NB4 (cell line): Measurements from ENCODE around the gene UQCRC1.

DNA sequence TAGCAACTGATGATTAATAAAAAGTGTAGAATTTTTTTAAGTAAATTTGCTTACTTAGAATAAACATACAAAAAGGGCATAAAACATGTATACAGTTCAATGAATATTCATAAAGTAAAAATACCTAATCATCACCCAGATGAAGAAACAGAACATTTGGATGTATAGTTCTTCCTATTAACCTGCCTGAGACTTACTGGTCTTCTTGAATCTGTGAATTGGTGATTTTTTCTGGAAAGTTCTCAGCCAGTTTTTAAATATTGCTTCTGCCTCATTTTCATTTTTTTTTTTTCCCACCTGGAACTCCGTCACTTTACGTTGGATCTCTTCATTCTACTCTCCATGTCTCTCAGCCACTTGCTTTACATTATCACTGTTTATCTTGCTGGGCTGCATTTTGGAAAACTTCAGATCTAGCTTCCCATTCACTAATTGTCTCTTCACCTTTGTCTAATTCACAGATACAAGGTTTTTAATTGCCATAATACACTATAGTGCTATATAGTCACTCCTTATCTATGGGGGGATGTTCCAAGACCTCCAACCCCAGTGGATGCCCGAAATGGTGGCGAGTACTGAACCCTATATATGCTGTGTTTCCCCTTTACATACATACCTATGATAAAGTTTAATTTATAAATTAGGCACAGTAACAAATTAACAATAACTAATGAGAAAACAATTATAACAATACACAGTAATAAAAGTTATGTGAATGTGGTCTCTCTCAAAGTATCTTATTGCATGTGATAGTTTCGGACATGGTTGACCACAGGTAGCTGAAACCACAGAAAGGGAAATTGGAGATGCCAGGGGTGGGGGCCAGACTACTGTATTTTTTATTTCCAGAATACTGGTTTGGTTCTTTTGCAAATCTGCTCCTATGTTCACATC lies 40.4 kb downstream of the PTH1R start:
- RRBS = no CpG with 5 or more reads among the region's 5 CpGs

DNA sequence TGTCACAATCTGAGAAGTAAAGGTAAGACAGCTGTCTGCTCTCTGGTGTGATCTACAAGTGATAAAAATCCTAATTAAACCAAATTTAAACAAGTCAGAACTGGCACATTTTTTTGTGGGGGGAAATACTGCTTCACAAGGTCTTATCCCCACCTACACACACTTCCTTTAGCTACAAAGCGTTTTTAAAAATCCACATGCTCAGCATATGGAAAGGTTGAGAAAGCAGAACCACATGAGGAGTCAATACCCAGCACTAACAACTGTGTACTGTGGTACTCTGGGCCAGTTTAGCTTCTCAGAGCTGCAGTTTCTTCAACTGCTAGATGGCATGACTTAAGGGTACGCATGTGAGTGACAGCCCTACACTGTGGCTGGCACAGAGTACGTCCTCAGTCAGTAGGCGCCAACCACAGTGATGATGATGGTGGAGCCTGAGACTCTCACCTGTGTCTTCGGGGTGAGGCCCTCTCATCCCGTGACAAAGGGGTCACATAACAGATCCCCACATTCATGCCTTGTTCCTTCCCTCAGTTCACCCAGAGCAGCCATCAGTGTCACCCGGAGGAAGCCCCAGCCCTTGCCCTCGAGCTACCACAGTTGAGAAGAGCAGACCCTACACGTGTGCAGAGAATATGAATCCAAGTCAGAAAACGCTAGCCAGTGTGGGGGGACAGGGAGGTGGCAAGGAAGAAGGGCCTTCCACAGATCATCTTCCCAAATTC lies 17.4 kb downstream of the CCDC12 start:
- RRBS = no CpG with 5 or more reads among the region's 10 CpGs

- RRBS = no CpG with 5 or more reads among the region's 14 CpGs
Observed at GRCh38 chr3:46991143-46991655, 11.7 kb downstream of the NBEAL2 start.

DNA sequence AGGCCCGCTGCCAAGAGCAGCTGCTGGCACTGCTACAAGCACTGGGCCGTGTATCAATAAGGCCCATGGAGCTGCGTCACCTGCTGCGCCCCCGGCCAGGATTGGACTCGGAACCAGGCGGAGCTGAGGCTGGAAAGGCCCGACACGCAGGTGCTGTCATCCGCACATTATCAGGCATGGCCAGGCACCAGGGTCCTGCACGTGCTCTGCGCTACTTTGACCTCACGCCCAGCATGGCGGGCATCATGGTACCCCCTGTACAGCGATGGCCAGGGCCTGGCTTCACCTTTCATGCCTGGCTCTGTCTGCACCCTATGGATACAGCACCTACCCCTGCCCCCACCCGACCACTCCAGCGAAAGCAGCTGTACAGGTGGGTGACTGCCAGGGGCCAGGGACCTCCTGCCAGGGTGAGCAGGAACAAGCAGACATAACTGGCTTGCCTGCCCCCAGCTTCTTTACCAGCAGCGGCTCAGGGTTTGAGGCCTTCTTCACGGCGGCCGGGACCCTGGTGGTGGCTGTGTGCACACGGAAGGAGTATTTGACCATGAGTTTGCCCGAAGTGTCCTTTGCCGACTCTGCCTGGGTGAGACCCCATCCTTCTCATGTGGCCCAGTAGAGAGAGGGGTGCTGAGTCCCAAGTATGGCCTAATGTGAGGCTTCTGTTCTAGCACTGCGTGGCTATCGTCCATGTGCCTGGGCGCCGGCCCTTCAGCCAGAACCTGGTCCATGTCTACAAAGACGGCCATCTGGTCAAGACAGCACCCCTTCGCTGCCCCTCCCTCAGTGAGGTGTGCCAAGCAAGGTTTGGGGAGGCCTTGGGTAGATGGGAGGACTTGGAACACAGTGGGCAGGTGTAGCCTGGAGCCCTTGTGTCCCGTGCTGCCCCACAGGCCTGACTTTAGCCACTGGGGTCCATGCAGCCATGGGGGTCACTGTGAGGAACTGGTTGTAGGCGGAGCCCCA lies 16.1 kb downstream of the NBEAL2 start:
- RRBS = no CpG with 5 or more reads among the region's 32 CpGs

GRCh38 chr3:47002869-47003284 lies 23.4 kb downstream of the NBEAL2 start:
- RRBS = no CpG with 5 or more reads among the region's 15 CpGs

GRCh38 chr3:47139259-47140008 lies 24.5 kb downstream of the SETD2 start:
- RRBS = no CpG with 5 or more reads among the region's 6 CpGs

DNA sequence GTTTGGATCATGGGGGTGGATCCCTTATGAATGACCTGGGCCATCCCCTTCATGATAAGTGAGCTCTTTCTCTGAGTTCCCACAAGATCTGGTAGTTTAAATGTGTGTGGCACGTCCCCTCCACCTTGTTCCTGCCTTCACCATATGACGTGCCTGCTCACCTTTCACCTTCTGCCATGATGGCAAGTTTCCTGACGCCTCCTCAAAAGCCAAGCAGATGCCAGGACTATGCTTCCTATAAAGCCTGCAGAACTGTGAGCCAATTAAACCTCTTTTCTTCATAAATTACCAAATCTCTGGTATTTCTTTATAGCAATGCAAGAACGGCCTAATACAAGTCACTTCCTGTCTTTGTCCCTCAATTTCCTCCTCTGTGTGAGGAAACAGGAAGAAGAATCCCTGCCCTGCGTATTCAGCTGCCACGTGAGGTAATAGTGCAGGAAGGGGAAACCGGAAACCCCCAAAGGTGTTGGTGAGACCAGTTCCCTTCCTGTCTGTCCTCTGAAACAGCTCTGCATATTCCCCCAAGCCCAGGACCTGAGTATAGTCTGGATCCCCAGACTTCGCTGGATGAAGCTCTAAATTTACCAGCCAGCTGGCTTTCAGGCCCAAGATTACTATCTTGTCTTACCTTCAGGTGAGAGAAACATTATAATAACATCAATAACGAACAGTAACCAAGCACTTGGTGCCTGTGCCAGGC lies 18.2 kb upstream of the PTPN23 start:
- RRBS = no CpG with 5 or more reads among the region's 9 CpGs

GRCh38 chr3:47515798-47516268 lies 2.3 kb upstream of the ELP6 start:
- RRBS = no CpG with 5 or more reads among the region's 5 CpGs

- RRBS = 93% methylated on average over 3 of the region's 21 CpGs
Observed at GRCh38 chr3:47536010-47536951, 22.8 kb upstream of the ELP6 start.

GRCh38 chr3:47578040-47578516 lies 587 bp downstream of the CSPG5 start:
- RRBS = 6% methylated on average over 14 of the region's 50 CpGs

DNA sequence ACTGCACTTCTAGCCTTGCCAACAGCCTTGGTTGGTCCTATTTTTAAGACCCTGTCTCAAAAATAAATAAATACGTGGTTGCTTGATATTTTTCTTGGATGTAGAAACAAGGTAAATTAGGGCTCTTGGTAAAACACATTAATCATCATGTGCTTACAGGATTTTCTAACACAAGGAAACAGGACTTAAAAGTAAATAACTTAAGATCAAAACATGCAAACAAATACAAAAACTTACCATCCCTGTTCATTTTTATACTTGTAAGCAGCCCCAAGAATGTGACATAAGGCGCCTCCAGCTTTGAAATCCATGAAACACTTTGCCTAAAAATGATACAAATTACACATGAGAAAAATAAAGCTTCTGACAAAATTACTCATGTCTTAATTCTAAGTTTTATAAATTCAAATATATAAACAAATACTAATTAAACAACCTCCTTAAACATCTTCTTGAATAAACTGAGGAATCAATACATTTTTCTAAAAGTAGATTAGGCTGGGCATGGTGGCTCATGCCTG lies 36.0 kb downstream of the SMARCC1 start:
- RRBS = no CpG with 5 or more reads among the region's 2 CpGs

DNA sequence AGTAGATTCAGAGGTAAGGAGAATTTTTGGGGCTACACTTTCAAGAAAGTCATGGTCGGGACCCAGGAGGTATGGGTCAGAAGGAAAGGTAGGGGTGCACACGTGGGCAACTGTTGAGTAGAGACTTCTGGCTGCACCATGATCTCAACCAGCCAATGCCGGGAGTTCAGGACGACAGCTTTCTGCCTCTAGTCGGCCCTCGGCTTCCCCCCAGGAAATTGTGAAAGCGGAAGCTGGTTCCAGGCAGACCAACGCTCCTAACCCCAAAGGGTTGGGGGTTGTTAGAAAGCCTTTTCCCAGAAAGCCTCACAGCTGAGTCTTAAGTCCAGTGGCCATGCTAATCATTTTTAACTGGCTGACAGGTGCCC lies 1.8 kb upstream of the SPINK8 start:
- RRBS = no CpG with 5 or more reads among the region's 8 CpGs

- RRBS = no CpG with 5 or more reads among the region's 11 CpGs
Observed at GRCh38 chr3:48434375-48434994, 4.6 kb upstream of the PLXNB1 start.

DNA sequence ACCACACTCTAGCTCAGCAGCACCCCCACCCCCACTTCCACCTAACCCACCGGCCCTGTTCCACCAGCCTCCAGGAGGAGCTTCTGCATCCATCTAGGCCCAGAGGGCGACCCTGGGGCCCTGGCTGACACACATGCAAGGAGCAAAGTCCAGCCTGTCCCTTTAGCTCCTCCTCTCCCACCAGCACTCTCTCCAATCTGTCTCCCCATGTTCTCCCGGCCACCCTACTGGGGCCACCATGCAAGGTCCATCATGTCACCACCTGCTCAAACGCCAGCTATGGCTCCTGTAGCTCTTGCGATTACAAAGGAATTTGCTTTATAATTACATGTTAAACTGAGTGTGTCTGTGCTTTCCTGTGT lies 7.3 kb downstream of the TREX1 start:
- RRBS = no CpG with 5 or more reads among the region's 5 CpGs

DNA sequence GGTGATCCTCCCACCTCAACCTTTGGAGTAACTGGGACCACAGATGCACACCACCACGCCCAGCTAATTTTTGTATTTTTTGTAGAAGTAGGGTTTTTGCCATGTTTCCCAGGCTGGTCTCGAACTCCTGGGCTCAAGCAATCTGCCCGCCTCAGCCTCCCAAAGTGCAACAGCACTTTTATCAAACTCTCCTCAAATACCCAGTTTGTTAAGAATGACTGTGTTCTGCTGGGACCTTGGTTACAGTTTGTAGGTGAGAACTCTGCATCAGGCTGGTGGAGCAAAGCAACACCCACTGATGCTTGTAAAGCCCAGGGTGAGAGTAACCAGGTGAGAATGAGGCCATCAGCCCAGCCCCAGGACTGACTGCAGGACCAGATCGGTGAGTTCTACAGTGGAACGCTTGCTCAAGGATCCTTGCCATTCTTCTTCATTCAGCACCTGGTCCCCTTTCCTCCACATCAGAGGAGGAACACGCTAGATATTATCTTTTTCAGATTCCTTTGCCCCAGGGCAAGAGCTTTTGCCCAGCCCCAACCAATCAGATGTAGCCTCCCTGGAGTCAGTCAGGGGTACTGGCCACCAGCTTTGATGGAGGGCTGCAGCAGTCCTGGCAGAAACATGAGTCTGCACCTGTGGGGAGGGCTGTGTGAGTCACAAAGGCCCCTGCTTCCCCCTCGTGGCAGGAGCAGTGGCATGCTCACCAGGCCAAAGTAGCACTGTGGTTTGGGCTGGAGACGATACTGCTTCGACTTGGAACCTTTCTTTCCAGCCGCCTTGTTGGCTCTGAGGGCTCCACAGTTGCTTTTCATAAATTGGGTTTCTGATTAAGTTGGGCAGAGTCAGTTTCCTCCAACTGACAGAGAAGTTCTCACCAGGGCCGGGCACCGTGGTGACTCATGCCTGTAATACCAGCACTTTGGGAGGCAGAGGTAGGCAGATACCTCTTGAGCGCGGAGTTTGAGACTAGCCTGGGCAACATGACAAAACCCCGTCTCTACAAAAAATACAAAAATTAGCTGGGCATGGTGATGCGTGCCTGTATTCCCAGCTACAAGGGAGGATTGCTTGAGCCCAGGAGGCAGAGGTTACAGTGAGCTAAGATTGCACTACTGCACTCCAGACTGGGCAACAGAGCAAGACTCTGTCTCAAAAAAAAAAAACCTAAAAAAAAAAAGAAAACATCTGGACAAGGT lies 3.5 kb upstream of the SHISA5 start:
- RRBS = no CpG with 5 or more reads among the region's 16 CpGs

DNA sequence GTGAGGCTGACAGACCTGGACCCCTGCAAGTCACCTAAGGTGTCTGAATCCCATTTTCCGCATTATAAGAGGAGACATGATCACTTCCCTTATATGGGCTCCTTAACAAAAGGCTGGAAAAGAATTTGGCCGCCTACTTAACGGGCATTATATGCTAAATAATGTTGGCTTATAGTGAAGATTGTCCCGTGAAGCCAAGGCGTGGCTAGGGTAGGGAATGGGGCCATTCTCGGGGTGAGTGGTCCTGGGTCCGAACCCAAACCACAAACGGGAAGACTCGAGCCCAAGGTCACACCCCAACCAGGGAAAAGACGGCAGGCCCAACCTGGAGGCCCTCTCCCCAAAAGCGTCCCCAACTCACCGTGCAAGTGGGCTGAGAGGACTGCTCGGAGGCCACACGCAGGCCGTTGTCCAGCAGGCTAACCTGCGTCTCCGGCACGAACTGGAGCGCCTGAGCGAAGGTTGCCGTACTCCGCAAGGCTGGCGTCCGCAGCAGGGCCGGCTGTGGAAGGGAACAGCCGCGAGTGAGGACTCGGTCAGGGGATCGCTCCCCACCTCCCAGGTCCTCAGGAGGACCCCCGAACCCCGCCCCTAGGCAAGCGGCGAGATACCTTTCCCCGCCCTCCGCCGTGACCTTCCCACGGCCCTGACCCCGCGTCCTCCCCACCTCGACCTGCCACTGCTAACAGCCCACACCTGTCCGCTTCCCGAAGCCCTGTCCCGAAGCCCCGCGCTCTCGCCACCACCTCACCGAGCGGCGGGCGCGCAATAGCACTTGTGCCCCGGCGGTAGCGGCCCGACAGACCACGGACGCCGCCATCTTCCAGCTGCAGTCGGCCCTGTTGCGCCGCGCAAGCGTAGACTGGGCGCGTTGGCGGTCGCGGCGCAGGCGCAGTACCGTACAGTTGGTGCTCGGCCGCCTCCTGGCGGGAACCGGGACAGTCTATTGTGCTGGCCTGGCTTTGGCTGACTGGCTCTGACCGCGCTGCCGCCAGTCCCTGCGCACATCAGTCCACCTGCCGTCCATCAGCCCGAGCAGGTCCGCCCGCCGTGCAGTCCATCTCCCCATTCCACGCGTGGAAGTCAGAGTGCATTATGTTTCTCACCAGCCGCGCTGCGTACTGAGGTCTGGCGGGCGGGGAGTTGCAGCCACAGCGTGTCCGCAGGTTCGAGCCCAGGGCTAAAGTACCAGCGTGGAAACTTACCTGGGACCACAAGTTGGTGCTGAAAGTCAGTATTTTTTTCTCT lies at the start of gene UQCRC1:
UQCRC1 (minus strand) TSS at position 846 of the 1,248 bp plus-strand sequence.
- RRBS = 3% methylated on average over 9 of the region's 95 CpGs

- RRBS = no CpG with 5 or more reads among the region's 4 CpGs
Observed at GRCh38 chr3:48618461-48618902, 3.1 kb downstream of the TMEM89 start.

GRCh38 chr3:48651867-48652169 lies 10.9 kb downstream of the CELSR3 start:
- RRBS = 83% methylated on average over 5 of the region's 8 CpGs

DNA sequence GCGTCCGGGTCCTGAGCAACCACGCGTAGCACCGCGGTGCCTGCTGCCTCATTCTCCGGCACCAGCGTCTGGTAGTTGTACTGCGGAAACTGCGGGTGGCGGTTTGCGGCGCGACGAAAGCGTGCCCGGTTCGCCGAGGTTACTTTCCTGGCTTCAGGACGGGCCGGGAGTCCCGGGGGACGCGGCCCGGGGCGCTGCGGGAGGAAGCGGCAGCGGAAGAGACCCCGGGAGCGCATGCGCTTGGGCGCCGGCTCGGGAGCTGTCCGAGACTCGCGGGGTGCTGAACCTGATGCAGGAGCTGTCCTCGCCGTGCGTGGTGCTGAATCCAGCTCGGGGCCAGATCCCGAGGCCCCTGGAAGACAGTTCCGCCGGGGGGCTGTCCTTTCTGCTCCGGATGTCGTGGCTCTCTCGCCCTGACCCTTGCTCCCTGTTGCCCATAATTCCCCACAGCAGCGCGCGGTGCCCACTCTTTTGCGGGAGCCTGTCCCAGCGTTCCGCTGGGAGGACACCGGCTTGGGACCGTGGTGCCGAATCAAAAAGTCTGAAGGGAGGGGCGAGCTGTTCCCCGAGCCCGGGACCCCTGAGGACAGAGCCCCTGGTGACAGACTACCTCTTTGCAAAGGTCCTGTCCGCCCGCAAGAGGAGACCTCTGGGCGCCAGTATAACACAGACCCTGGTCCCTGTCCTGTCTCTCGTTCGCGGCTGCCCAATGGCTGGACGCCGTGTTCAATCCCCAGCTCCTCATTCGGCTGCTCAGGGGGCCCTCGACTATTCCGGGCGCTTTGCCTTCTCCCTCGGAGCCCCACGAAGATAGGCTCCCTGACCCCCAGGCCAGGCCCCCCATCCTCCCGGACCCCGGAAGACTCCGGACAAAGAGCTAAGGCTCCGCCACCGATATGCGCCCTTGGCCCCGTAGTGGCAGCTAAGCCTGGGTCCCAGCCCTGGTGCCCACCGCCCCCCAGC lies 831 bp downstream of the CELSR3 start:
- RRBS = 22% methylated on average over 40 of the region's 82 CpGs

GRCh38 chr3:48899211-48899731 lies 589 bp upstream of the SLC25A20 start:
- RRBS = no CpG with 5 or more reads among the region's 6 CpGs